Measurements from ENCODE around the genes ANO2, VWF and TAPBPL.

- PRO-cap, result no peak
These were observed 7.2 kb downstream of the C12orf4 start for GRCh38 chr12:4530993-4531642.

DNA sequence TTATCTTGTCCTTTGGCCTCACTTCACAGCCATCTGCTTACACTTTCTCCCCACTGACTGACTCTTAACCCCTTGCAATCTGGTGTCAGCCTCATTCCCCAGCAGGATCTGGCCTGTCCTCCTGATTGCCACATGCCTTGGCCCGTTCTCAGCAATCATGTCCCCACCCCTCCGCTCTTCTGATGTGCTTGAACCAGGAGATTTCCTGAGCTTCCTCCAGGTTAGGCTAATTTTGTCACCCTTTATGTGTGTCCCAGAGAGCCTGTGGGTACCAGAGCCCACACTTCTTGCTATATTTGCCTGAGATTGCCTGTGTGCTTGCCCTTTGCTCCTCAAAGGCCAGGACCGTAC is 64.6 kb downstream of the KCNA1 start:
- PRO-cap, result unidirectional peak, minus-strand start at position 176 of the sequence

GRCh38 chr12:5497339-5498267 is 65.7 kb downstream of the NTF3 start:
- PRO-cap, result no peak

GRCh38 chr12:5716096-5716568 is 228.9 kb downstream of the ANO2 start:
- PRO-cap, result unidirectional peak, minus-strand start at chr12:5716379

DNA sequence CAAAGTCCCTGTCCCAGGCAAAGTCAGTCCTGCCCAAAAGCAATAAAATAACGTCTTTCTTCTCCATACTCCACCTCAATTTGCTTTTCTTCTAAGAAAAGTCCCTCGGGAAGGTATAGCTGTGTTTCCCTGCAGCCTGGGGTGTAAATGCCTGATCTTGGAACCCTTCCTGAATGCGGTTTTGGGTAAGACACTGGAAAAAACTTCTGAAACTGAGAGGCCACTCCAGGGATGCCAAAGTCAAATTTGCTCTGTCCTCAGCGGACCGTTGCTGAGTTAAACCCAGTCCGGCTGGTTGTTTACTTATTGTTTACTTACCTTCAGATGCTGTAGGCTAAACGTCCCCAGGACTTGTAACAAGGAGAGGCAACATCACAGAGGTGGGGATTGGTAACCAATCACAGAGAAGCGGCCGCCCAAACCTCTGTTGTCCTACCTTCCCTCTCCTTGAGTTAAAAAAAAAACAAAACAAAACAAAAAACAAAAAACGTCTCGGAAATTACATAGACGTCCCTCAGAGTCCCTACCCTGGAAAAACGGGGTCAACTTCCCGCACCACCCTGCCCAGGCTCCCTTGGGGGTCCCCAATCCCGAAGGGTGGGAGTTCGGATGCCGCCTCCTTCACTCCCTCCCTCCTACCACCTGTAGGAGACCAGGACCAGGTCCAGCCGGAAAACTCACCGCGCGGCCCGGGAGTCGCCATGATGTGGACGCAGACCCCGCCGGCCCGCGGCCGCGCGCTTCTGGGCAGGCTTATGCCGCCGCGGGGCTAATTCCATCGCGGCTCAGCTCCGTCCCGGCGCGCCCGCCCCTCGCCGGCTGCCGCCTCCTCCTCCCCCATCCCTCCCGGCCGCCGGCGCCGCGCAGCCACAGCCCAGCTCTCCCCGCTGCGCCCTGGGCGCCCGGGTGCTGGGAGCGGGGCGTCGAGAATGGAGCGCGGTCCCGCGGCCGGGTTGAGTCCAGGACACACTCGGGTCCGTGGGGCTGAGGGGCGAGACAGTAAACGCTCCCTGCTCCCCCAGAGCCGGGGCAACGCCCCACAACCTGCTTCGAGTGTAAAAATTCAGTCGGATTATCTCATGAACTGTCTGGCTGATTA is at the start of gene ANO2:
ANO2 (minus strand) TSS at position 745 of the 1,099 bp plus-strand sequence.
- PRO-cap, result no peak

DNA sequence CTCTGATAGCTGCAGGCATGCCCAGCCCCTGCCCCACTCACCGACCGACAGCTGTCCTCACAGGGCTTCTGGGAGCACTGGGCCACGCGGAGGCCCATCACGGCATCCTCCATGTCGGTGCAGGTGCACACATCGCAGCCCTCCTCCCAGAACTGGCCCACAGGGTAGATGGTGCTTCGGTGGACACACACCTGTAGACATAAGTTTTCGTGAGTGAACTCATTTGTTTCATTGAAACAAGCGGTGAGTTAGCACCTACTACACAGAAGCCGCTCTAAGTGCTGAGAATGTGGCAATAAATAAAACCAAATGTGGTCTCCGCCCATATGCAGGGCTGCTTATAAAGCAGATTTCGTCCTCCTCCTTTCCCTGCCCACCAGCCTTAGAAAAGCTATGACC is 31.0 kb upstream of the ANO2 start:
- PRO-cap, result no peak

GRCh38 chr12:6058382-6058941 is 66.0 kb downstream of the VWF start:
- PRO-cap, result no peak

DNA sequence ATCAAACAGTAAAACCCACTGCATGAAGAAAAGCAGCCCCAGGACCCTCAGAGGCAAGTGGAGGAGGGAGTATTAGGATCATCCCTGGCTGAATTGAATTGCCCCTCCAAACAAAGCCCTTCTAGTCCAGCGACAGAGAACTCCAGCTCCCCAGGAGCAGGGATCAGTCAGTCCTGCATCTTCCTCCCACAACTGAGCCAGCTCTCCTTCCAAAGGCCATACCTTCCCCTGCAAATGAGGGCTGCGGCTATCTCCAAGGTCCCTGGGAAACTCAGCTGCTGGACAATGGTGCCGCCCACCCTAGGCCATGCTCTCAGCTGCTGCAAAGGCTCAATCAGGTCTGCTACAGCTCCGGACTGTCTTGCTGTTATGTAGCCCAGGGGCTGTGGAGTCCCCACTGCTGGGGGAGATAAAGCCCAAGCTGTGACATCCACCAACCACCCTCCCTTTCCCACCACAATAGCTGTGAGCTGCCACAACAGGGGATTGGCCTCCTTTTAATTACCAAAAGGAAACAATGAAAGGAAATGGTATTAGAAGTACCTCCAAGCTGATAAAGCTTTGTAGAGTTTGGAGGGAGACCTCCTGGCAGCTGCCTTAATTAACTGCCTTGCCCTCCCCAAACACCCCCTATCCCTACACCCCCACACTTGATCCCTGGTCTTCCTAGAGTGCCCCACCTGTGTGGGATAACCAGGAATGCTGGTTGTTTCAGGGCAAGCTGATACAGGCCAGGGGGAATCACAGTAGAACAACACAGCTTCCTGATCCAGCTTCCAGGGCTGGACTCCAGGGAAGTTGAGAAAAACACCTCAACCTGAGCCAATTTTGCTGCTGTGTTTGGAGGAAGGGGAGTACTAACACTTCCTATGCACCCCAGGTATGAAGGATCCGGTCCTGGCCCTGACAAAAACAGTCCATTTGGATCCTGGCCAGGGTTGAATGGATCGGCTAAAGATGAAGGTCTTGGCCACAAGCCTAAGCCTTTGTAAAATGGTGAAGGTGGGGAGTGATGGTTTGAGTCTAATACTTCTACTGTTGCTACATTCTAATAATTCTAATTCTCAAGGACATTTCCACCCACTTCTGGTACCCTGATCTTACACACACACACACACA is at the start of gene VWF:
VWF (minus strand) TSS at position 472 of the 1,119 bp plus-strand sequence.
- PRO-cap, result no peak

GRCh38 chr12:6172147-6172709 is 28.0 kb upstream of the CD9 start:
- PRO-cap, result no peak

GRCh38 chr12:6190159-6190632 is 10.0 kb upstream of the CD9 start:
- PRO-cap, result no peak

DNA sequence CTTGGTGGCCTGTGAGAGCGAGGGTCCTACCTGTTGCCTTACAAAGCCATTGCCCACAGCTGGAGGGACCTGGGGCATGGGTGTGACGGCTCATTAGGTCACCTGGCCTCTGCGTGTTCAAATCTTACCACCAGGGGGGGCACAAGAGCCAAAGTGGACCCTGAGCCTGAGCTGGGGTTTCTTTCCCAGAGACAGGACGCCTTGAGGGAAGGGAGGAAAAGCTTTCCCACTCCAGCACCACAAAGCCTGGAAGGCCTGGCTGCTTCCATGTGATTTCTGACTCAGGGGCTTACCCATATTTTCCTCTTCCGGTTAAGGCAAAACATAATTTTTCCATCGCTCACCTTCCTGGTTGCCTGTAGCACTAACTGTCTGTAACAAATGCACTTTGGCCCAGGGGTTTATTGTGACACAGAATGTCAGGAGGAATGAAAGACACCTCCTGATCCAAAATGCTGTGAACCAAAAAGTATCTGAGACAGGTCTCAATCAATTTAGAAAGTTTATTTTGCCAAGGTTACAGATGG is 4.4 kb upstream of the CD9 start:
- PRO-cap, result no peak

- PRO-cap, result no peak
These were observed 1.7 kb downstream of the CD9 start for GRCh38 chr12:6201778-6202361.

DNA sequence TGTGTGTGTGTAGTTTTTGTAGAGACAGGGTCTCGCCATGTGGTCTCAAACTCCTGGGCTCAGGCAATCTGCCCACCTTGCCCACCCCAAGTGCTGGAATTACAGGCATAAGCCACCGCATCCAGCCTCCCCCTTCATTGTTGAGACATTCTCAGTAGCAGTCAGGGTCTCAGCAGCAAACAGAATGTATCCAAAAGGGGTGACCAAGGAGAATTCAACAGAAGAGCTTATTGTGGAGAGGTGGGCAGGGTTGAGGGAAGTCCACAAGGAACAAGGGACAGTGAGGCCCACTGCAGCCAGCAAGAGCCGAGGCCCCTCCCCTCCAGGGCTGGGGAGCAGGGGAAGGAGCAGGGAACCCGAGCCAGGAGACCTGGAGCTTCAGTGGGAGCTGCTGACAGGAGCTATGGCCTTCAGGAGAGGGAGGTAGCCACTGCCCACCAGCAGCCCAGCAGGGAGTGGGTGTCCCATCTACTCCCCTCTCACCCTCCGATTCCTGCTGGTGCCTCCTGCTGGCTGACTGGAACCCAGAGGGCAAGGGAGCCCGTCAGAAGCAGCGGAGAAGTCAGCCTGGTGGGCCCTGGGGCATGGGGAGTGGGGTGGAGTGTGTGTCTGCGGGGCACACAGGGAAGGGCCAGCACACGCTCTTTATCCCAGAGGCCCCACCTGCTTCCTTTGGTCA is 37.1 kb upstream of the PLEKHG6 start:
- PRO-cap, result no peak

DNA sequence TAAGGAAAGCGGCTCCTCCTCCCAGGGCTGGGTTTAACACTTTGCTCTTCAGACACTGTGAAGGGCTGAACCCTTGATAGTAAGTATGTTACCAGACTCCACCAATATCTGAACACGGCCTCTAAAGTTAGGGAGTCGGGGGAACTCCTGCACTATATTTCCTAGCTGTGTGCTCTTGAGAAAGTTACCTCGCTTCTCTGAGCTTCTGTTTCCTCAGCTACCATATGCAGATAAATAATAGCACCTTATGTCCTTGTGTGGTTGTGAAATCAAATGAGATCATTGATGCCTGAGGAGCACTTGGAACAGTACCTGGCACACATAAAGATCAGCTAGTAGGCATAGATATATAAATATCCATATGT is 33.3 kb upstream of the PLEKHG6 start:
- PRO-cap, result no peak

DNA sequence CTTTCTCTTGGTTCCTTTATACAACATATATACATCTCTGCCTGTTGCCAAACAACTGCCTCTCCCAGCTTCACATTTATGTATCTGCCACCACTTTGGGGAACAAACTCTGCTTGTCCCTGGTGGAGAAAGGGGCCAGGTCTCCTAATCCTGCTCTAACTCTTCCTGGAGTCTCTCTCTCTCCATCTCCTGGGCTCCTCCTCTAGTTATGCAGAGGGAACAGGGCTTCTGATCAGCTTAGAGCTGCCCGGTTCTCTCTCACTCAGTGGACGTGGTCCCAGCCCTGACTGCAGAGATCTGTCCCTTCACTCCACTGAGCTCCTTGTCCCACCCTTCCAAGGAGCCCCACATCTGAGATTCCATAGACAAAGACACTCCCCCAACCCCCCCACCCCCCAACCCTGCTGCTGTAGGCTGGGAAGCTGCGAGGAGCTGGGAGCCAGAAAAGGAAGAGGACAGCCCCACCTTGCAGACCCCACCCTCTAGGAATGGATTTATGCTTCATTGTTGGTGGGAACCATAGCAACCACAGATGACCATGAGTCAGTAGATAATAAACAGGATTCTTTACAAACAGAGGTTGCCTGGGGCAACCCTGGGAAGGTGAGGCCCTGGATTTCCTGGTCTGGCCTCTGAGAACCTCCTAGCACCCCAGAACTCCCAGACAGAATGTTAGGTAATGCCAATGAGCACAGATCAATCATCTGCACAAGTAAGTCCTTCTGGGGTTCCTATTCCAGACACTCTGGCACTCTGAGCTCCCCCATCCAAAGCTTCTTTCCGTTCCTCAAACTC is 15.5 kb upstream of the PLEKHG6 start:
- PRO-cap, result no peak

DNA sequence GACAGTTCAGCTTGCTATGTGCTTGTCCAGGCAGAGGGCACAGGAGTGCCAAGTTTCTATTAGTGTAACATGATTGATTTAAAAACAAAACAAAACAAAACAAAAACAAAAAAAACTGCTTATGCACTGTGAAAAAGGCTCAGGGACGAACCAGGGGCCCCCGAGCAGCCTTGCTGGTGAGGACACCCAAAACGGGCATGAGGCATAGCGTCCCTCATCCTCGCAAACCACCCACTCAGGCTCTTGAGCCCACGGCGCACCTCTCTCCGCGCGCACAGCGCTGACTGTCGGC is 13.1 kb downstream of the TNFRSF1A start:
- PRO-cap, result no peak

- PRO-cap, result no peak
These were observed 12.4 kb downstream of the TNFRSF1A start for GRCh38 chr12:6329147-6330193.

- PRO-cap, result unidirectional peak, minus-strand start at chr12:6364006
These were observed 11.8 kb downstream of the SCNN1A start for GRCh38 chr12:6363172-6364341.

DNA sequence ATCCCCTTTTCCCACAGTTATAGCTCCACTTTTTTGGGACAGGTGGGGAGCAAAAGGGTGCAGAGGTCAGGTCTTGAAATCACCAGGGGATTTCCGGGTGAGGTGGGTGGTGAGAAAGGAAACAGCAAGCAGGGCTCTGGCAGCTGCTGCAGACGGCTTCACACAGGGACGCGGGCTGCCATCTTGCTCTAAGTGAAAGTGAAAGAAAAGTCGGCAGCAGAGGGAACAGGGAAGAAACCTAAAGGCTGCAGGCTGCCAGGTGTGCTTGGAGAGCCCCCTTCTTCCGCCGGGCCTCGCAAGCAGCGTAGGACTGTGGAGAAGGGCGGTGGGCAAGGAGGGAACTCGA is at the start of gene TAPBPL:
TAPBPL (plus strand) TSS at position 151 of the 346 bp plus-strand sequence.
- PRO-cap, result unidirectional peak, plus-strand start at position 151 of the sequence

DNA sequence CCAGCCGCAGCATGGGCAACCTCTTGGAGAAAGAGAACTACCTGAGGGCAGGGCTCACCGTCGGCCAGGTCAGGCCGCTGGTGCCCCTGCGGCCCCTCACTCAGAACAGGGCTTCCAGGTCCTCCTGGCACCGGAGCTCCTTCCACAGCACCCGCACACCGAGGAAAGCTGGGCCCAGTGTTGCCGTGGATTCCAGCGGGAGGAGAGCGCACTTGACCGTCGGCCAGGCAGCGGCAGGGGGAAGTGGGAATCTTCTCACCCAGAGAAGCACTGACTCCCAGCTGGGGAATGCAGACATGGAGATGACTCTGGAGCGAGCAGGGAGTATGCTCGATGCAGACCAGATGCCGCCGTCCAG is 8.0 kb upstream of the VAMP1 start:
- PRO-cap, result no peak